Camera-type eye (tissue), 1 donor: Measurements from ENCODE around the gene RPL10L.

DNA sequence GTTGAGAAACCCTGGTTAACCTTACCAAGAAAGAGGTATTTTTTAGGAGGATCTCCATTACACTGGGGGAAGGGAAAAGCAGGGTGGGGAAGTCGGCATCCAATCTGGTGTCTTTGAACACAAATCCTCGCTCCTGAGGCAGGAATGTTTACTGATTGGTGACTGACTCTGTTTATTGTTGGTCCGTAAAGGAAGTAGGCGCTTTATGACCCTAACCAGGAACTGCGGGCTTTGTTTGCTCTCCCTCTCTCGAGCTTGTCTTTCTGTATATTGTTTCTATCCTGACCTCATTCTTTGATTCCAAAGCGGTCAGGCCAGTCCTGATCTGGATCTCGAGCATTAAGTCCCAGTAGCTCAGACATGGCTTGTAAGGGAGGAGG is 194.4 kb downstream of the PAX9 start:
- RAMPAGE, long total RNA: no peak

- RAMPAGE, long total RNA: no peak
Observed at GRCh38 chr14:37036613-37037230, 135.7 kb downstream of the SLC25A21 start.

DNA sequence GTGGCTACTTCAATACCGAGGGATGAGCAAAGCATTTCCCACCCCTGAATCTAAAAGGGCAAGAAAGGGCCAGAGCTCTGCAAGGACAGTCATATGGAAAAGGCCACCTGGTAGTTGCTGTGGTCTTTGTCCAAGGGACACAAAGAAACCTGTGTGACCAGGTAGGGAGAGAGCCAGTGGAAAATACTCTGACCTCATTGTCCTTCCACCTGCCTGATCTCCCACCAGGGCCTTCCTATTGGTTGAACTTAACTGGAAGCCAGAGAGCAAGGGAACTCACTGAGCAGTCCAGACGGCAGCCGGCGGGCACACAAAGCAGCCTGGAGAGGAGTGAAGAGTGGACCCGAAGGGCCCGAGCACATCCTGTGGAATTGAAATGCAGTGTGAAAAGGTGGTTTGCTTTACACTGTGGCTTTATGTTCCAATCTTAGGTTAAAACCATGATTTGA is 120.8 kb downstream of the SLC25A21 start:
- RAMPAGE, long total RNA: no peak

DNA sequence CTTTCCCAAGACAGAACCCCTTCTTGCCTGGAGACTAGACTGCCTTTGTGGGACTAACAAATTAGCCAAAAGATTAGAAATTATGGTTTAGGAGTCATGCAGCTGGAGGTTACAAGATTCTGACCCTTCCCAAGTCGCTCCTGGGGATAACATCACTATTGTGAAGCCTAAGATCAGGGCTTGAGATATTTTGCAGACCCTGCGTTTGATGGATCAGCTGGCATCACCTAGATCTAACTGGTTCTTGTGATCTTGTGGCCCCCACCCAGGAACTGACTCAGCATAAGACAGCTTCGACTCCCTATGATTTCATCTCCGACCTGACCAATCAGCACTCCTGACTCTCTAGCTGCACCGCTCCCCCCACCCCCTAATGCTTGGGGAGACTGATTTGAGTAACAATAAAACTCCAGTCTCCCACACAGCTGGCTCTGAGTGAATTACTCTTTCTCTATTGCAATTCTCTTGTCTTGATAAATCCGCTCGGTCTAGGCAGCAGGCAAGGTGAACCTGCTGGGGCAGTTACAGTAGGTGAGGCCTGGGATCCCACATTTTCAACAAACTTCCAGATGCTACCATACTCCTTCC is 4.8 kb downstream of the SLC25A21 start:
- RAMPAGE, long total RNA: no peak

DNA sequence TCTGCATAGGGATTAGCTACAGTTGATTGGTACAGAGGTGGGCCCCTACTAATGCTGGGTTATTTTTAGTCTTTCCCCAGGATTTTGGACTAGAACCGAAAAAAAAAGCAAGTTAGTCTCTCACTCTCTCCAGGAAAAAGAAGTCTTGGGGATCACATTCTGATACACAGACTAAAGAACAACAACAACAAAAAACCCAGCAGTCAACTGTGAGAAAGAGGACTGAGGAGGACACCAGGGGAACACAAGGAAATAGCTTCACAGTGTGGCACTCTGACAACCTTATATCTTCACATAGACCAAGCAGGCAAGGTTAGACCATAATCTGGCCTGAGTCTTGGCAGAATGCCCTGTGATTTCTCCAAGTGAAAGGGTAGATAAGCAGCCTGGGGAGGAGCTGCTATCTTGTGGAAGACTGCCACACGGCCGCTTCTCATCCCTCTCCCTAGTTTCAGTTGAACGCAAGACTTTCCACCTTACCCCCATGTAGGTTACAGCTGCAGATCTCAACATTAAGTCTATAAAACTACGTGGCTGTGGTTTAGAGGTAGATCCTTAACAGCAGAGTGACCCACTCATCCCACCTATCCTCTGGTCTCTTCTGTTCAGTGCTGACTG is 3.7 kb downstream of the SLC25A21 start:
- RAMPAGE, long total RNA: no peak

GRCh38 chr14:37589382-37589817 is 5.6 kb downstream of the FOXA1 start:
- RAMPAGE, long total RNA: no peak

- RAMPAGE, long total RNA: no peak
Observed at GRCh38 chr14:39016868-39017899, 85.9 kb downstream of the SEC23A start.

- RAMPAGE, long total RNA: no peak
Observed at GRCh38 chr14:39097074-39097607, 5.9 kb downstream of the SEC23A start.

GRCh38 chr14:39386617-39387064 is 45.6 kb downstream of the FBXO33 start:
- RAMPAGE, long total RNA: no peak

DNA sequence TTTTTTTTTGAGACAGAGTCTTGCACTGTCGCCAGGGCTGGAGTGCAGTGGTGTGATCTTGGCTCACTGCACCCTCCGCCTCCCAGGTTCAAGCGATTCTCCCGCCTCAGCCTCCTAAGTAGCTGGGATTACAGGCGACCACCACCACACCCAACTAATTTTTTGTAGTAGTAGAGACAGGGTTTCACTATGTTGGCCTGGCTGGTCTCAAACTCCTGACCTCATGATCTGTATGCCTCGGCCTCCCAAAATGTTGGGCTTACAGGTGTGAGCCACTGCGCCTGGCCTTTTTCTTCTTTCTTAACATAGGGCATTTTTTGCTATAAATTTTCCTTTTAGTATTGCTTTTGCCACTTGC is 21.1 kb downstream of the FBXO33 start:
- RAMPAGE, long total RNA: no peak

DNA sequence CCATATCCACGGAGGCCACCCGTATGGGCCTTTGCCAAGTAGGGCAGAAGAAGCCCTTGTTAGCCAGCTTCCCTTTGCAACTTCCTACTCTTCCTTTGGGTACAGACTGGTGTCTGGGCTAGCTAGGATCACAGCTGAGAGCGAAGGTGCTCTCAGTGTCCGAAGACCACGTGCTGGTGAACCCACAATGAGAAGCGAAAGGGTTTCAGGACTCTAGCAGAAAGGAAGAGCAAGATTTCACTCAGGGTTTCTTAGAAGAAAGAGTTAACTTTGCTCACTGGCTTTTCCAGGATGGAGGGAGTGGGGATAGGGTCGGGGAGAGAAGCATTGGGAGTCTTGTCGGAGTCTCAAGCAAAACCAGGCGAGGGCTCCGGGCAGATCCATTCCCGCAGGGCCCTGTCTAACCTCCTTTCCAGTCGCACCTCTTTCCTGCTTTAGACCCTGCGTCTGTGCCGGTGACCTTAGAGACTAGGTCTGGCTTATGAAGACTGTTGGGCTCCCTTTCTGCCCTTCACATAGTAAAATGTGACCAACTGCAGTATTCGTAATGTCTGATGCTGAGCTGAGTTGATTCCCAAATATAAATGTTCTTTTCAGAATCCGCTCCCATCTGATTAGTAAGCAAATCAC is 811 bp upstream of the LRFN5 start:
- RAMPAGE, long total RNA: no peak

GRCh38 chr14:41817013-41817535 is 210.4 kb downstream of the LRFN5 start:
- RAMPAGE, long total RNA: no peak

- RAMPAGE, long total RNA: no peak
Observed at GRCh38 chr14:43370424-43371111, 1136.5 kb downstream of the FSCB start.

- RAMPAGE, long total RNA: no peak
Observed at GRCh38 chr14:44712392-44712967, 184.6 kb upstream of the C14orf28 start.

DNA sequence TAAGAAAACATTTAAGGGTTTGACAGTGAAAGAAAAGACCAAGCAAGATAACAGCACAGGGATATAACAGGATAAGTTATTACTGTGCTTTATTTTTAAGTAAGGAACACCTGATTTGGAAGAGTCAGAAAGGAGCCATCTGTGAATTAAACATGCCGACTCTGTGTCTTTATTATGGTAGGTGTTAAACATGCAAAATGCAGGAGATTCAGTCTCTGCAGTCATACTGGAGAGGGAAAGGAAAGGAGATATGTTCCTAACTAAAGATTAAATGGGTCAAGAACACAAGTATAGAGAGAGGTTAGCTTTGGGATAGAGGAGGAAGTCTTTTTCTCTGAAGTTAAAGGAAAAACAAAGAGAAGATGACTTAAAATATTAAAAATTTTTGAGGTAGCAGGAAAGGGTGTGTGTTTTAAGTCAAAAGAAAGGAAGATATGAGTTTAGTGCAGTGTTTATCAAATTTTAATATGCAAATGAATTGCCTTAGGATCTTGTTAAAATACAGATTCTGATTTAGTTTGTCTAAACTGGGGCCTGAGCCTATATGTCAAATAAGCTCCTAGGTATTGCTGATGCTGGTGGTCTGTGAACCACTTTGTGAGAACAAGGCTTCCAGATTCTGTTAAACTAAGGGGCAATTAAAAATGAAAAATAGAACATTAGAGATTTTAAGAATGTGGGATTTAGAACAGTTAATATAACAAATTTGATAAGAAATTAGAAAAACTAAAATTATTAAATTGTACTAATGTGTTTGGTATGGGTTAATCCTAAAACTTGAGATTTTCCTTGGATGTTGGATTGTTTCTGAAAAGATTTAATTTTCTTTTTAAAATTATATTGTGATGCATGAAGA is 21.2 kb downstream of the TOGARAM1 start:
- RAMPAGE, long total RNA: no peak

DNA sequence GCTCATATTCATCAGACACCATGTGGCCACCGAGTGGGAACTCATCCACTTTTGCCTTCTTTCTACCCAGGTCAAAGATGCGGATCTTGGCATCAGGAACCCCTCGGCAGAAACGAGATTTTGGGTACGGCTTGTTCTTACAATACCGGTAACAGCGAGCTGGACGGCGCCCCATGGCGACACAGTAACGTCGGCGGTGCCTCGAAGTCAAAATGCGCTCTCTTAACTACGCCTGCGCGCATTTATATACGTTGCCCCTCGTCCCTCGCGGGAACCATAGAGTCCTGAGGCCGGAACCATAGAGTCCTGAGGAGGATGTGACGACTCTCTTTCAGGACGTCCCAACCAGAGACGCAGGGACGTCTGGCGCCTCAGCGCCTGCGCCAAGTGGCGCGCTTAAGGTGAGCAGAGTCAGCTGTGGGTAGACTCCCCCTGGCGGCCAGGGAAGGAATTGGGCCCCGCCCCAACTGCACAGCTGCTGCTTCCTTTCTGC is at the start of gene RPL10L:
RPL10L (minus strand) TSS at position 220 of the 493 bp plus-strand sequence.
- RAMPAGE, long total RNA: no peak

DNA sequence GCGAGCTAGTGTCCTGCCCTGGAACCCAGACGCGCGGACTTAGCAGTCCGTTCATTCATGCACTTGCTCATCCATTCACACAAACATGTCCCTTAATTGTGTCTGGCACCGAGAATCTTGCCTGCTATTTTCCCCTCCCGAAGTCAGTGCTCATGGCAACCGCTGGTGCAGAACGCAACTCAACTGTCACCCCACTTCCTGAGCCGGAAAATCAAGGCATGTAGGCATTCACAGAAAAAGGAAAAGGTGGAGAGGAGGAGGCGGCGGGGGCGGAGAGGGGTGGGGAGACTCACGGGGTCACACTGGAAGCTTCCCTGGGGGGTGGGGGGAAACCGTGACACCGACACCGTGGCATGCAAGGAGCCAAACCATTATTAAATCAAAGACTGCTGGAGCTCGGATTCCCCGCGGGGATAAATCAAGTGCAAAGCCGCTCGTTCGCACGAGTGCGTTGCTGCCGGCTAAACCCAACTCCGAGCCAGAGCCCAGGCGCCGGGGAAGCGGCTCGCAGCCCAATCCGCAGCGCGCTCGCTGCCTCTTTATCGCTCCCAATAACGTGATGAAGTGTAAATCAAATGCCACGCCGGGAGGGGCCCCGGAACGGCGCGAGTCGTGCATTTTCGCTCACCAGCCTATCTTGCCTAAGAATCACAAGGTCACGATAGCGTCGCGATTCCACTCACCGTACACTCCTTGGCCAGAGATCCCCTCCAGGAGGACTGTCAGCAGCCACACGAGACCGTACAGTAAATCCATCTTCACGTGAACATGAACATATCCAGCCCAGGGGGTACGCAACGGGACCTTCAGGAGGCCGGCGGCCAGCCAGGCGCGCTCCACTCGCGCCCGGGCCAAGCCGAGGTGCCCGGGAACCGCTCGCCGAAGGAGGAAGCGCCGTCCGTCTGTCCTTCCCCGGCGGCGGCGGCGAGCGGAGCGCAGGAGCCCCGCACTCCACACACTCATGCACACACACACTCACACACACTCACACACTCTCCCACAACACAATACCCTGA is 1.3 kb downstream of the MDGA2 start:
- RAMPAGE, long total RNA: no peak

DNA sequence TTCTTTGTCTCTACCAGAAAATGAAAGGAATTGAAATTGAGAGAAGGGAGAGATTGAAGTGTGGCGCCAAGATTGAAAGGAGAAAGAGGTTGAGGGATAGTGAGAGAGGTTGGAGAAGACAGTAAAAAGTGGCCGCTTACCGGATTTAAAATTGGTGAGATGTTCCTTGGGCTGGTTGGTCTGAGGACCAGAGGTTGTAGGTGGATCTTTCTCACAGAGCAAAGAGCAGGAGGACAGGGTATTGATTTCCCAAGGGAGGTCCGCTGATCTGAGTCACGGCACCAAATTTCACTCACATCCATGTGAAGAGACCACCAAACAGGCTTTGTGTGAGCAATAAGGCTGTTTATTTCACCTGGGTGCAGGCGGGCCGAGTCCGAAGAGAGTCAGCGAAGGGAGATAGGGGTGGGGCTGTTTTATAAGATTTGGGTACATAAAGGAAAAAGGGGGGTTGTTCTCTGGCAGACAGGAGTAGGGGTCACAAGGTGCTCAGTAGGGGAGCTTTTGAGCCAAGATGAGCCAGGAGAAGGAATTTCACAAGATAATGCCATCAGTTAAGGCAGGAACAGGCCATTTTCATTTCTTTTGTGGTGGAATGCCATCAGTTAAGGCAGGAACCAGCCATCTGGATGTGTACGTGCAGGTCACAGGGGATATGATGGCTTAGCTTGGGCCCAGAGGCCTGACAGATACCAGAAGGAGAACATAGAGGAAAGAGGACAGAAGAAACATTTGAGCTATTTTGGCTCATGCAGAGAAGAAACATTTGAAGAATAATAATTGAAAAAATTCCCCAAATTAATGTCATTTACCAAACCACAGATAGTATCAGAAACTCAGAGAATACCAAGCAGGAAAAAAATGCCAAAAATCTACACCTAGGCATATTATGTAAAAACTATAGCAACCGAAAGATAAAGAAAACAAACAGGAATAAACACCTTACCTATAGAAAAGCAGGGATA is 585.1 kb upstream of the MDGA2 start:
- RAMPAGE, long total RNA: no peak

- RAMPAGE, long total RNA: no peak
Observed at GRCh38 chr14:48607214-48607574, 931.8 kb upstream of the MDGA2 start.

- RAMPAGE, long total RNA: no peak
Observed at GRCh38 chr14:49549878-49550405, 36.2 kb downstream of the RPS29 start.